Measurements from ENCODE around the gene DENND5B.

- PRO-cap: no peak
- RAMPAGE, long total RNA, 5 experiments: no peak in any of the 5 experiments
- RRBS: no CpG with 5 or more reads among the region's 28 CpGs
Observed at GRCh38 chr12:31163179-31163884, 89.7 kb downstream of the DDX11 start.

- PRO-cap: no peak
- RAMPAGE, long total RNA, 5 experiments: no peak in any of the 5 experiments
- RRBS: no CpG with 5 or more reads among the region's 3 CpGs
Observed at GRCh38 chr12:31321888-31322447, 4.0 kb downstream of the SINHCAF start.

- PRO-cap: no peak
- RAMPAGE, long total RNA, 5 experiments: no peak in any of the 5 experiments
- RRBS: no CpG with 5 or more reads among the region's 6 CpGs
Observed at GRCh38 chr12:31369477-31369964, 43.6 kb upstream of the SINHCAF start.

- PRO-cap: no peak
- RAMPAGE, long total RNA, 5 experiments: start-site peak on the minus strand in 1 of 5 experiments, at chr12:31386417-31387053 at its widest, 11 reads per replicate
- RRBS: no CpG with 5 or more reads among the region's 3 CpGs
Observed at GRCh38 chr12:31386229-31386920, 60.4 kb upstream of the SINHCAF start.

GRCh38 chr12:31570861-31571344 lies 20.0 kb downstream of the DENND5B start:
- PRO-cap: no peak
- RAMPAGE, long total RNA, 5 experiments: no peak in any of the 5 experiments
- RRBS: no CpG with 5 or more reads among the region's 5 CpGs

DNA sequence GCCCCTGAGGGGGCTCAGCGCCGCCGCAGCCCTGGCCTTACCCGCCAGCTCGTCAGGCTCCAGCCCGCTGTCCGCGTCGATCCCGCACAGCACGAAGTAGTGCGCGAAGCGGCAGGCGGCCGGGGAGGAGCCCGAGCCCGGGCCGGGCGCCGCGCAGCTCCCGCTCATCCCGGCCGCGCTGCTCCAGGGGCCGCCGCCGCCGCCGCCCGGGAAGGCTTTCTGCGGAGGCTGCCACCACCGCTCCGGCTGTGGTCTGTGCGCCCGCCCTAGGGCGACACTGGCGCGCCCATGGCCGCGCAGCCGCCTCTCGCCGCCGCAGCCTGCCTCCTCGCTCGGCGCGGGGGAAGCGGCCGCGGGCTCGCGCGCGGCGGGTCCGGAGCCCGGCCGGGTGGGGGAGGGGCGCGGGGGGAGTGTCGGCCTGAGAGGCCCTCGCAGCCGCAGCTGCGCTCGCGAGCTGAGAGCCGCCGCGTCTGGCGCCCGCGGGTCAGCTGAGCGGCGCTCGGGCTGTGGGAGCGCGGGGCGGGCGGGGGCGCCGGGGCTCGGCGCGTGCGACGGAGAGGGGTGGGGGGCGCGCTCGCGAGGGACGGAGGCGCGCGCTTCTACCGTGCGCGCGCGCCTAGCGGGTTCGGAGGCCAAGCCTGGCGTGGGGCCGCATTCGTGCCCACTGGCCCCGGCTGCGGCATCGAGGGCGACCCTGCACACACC lies at the start of gene DENND5B:
Gene DENND5B, minus strand, starts transcription at position 472 of the 705 bp plus-strand sequence.
- PRO-cap: bidirectional peak, plus-strand start at position 457 of the sequence, minus-strand start at position 472 of the sequence
- RAMPAGE, long total RNA, 5 experiments: start-site peak on the minus strand in 2 of 5 experiments, centred at positions 135 to 201 of the sequence, 20 reads per replicate
- RRBS: 1% methylated on average over 18 of the region's 111 CpGs

- PRO-cap: no peak
- RAMPAGE, long total RNA, 5 experiments: no peak in any of the 5 experiments
- RRBS: no CpG with 5 or more reads among the region's 4 CpGs
Observed at GRCh38 chr12:31598999-31599590, 8.2 kb upstream of the DENND5B start.

- PRO-cap: no peak
- RAMPAGE, long total RNA, 5 experiments: start-site peak on the plus strand in 1 of 5 experiments, at chr12:31983541-31983649 at its widest, 8 reads per replicate
- RRBS: no CpG with 5 or more reads among the region's 9 CpGs
Observed at GRCh38 chr12:31982859-31984220, 24.1 kb downstream of the RESF1 start.

- PRO-cap: unidirectional peak, plus-strand start at chr12:32106286
- RAMPAGE, long total RNA, 5 experiments: no peak in any of the 5 experiments
- RRBS: no CpG with 5 or more reads among the region's 10 CpGs
Observed at GRCh38 chr12:32105948-32106381, 682 bp upstream of the BICD1 start.

DNA sequence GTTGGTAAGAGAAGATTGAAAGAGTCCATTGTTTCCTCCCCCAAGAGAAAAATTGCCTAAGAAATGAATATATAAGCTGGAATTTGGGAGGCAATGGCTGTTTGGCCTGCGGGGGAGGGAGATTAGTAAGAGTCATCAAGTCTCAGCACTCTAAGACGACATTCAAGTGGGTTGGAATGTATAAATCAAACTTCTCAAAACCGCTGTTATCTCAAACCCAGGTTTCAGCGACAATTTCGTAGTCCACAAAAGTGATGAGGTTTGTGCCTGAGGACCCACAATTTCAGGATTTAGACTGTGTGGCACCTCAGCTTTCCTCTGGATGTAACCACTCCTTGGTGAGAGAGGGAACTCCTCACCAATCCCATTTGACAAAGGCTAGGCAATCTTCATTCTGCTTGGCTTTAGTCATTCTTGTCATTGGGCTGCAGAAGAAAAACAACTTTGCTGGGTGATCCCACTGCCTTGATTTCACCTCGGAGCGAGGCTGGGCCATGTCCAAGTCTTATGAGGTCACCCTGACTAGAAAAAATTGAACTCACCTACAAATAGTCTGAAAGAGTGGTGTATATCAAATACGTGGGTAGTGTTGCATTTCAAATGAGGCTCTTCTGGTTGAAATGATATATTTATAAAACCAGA lies 1.1 kb downstream of the BICD1 start:
- PRO-cap: unidirectional peak, minus-strand start at position 320 of the sequence
- RAMPAGE, long total RNA, 5 experiments: no peak in any of the 5 experiments
- RRBS: no CpG with 5 or more reads among the region's 8 CpGs

GRCh38 chr12:38892079-38892296 lies 13.4 kb downstream of the CPNE8 start:
- PRO-cap: no peak
- RAMPAGE, long total RNA, 5 experiments: no peak in any of the 5 experiments
- RRBS: no CpG with 5 or more reads among the region's 1 CpG

GRCh38 chr12:38895242-38895775 lies 10.1 kb downstream of the CPNE8 start:
- PRO-cap: no peak
- RAMPAGE, long total RNA, 5 experiments: no peak in any of the 5 experiments
- RRBS: no CpG with 5 or more reads among the region's 1 CpG

DNA sequence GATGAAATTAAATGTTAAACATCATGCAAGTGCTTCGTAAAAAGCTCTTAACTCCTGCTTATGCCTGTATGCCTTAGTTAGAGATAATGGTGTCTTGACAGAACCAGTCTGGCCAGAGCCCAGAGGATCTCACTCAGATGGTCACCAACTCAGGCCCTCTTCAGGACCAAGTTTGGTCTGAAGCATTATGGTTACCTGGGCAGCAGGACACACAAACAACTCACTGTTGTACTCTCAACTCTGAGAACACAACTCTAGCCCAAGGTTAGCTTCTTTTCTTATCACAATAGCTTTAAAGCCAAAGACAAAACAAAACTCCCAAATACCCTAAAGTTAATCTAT lies 115.4 kb downstream of the KIF21A start:
- PRO-cap: no peak
- RAMPAGE, long total RNA, 5 experiments: start-site peak on the minus strand in 1 of 5 experiments, centred at position 196 of the sequence, 5 reads per replicate
- RRBS: no CpG with 5 or more reads among the region's 1 CpG

DNA sequence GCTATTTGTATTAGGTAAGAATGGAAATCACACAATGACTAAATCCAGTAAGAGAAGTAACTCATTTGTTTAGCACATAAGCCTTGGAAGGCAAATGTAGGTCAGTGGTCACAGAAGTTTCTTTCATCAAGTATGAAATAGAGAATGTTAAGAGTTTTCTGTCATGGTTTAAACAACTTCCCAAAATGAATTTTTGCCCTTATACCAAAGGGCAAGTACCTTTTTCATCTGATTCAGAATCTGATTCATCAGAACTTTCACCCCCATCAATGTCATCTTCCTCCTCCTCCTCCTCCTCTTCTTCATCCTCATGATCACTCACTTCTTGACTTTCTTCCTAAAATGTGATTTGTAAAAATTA lies 101.7 kb downstream of the KIF21A start:
- PRO-cap: no peak
- RAMPAGE, long total RNA, 5 experiments: no peak in any of the 5 experiments

DNA sequence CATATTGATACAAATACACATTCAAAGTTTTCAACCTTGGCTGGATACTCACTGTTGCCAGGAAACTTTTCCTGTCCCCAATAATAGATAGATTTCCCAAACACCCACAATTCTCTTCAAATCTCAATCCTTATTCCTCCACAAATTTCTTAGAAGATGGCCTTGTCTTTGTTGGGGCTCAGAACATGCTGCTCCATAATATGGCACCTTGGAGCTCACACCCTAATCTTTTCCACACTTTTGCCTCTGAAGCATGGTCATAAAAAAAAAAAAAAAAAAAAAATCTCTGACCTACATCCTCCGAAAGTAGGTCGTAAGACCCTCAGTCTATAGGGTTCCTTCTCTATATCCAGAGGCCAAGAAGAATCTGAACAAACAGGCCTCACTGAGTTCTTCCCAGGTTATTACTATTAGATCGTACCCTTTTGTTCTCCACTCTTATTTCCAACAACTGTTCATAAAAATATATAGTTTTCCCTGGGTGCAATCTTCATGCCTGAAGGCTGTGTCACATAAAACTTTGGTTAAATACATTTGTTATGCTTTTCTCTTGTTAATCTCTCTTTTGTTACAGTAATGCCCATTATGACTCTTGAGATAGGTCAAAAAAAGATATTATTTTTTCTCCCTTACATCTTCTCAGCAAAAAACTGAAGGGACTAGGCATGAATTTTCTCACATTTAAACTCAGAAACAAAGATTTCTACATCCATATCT lies 207.8 kb downstream of the C12orf40 start:
- PRO-cap: no peak
- RAMPAGE, long total RNA, 5 experiments: no peak in any of the 5 experiments
- RRBS: no CpG with 5 or more reads among the region's 3 CpGs

DNA sequence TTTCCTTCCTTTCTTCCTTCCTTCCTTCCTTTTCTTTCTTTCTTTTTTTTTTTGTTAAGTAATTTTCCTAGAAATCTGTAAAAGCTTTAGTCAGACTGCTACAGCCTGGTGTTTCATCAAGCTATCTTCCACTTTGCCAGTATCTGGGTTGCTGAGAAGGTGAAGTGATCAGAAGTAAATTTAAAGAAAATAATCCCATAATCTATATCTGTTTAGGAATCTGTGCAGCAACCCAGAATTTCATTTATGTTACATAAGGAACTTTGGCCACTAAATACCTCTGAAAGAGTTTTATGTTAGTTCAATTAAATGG lies 227.5 kb downstream of the C12orf40 start:
- PRO-cap: no peak
- RAMPAGE, long total RNA, 5 experiments: no peak in any of the 5 experiments

DNA sequence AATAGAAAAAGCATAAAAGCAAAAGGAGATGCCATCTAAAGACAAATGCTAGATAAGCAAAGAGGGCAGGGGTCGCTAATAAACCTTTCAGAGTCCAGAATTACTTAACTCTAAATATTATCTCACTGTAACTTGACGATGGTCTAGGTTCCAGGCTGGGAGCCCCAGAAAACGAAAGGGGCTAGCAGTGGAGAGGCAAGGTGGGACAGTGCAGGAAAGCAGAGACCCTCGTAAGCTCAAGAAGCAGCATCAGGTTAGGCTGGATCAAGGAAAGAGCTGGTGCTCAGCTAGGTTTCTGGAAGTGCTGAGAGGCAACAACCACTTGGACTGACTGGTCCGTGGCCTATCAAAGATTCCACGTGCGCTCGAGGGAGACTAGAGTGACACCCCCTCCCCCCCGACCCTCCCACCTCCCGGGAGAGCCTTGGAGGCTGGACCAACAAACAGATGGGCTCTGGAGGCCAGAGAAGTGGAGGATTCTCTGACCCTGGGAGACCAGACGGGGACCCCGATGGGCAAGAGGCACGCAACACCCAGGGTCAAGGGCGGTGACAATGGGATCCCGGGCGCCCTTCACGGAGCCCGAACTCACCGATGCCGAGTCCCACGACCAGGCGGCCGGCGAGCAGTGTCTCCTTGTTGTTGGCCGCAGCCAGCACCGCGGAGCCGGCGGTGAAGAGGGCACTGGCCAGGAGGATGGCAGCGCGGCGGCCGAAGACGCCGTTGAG lies 1.1 kb downstream of the SLC2A13 start:
- PRO-cap: no peak
- RAMPAGE, long total RNA, 5 experiments: no peak in any of the 5 experiments
- RRBS: 1% methylated on average over 21 of the region's 35 CpGs

GRCh38 chr12:40293000-40293420 lies 68.2 kb downstream of the LRRK2 start:
- PRO-cap: no peak
- RAMPAGE, long total RNA, 5 experiments: no peak in any of the 5 experiments
- RRBS: no CpG with 5 or more reads among the region's 3 CpGs

GRCh38 chr12:41212551-41213161 lies 24.5 kb downstream of the PDZRN4 start:
- PRO-cap: no peak
- RAMPAGE, long total RNA, 5 experiments: start-site peak on the plus strand in 2 of 5 experiments, at chr12:41212626-41212758 at its widest, 7 to 9 reads per replicate
- RRBS: no CpG with 5 or more reads among the region's 3 CpGs

- PRO-cap: no peak
- RAMPAGE, long total RNA, 5 experiments: start-site peak on the minus strand in 2 of 5 experiments, at chr12:42086257-42086581 at its widest, 5 to 8 reads per replicate
- RRBS: no CpG with 5 or more reads among the region's 2 CpGs
Observed at GRCh38 chr12:42086198-42086622, 58.5 kb downstream of the GXYLT1 start.